NALM6 (cell line): ENCODE measurements around the genes MAFB and CHD6.

DNA sequence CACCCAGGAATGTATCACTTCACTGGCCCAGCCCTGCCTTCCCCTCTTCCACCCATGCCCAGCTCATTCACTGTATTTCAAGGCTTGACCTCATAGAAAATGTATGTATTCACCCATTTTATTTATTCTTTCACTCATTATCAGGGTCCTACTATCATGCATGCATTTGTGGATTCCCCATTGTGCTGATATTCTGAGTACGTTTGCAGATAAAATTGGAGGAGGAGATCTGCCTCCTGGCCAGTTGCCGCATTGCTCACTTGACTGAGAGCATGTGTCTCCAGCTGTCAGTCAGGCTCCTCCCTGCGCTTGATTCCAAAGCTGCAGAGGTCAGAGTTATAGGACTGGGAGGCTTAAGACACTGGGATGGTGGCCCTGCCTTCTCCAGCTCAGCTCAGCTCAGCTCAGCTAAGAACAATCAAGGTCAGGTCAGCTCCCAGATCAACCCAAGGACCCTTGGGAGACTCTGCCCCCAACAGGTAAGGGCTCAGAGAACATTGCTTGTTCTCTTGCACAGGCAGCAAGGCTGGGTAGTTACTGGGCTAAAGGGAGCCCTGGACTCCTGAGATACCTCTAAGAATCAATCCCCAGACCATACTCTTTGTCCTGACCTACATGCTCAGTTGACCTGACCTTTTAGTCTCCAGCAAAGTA lies 104.6 kb downstream of the MAFB start:
- PRO-cap = no peak

DNA sequence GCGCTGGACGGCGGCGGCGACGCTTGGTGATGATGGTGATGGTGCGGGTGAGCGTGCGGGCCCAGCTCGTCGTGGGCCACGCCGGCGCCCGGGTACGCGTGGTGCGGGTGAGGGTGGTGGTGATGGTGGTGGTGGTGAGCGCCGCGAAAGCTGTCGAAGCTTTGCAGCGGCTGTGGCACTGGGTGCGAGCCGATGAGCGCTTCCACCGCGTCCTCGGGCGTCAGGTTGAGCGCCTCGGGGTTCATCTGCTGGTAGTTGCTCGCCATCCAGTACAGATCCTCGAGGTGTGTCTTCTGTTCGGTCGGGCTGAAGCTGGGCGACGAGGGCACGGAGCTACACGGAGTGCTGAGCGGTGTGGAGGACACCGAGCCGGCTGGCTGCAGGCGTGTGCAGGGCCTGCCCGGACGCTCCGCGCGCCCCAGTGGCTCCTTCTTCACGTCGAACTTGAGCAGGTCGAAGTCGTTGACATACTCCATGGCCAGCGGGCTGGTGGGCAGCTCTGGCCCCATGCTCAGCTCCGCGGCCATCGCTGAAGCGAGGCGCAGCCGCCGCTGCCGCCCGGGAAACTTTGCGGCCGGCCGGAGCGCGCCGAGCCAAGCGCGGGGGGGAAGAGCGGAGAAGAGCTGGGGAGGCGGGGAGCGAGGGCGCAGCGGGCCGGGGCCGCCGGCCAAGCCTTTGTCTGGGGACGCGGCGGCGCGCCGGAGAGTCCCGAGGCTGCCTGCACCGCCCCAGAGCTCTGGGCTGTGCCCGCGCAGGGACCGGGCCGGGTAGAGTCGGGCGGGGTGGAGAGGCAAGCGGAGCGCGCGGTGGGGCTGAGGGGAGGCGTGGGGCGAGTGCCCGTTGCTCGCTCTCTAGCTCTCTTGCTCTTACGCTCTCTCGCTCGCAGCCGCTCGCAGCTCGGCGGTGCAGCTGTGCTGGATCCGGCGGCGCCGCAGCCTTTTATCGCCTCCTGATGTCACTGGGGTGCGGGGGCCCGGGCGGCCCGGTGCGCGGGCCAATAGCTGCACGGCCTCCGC lies at the start of gene MAFB:
Gene MAFB, minus strand, starts transcription at position 913 of the 1,016 bp plus-strand sequence.
- PRO-cap = no peak

GRCh38 chr20:40691418-40692302 lies 2.6 kb upstream of the MAFB start:
- PRO-cap = no peak

GRCh38 chr20:40911551-40912234 lies 116.9 kb upstream of the TOP1 start:
- PRO-cap = no peak

- PRO-cap = no peak
These were observed 59.8 kb upstream of the TOP1 start for GRCh38 chr20:40968666-40969440.

- PRO-cap = no peak
These were observed 21.9 kb upstream of the TOP1 start for GRCh38 chr20:41006720-41007166.

DNA sequence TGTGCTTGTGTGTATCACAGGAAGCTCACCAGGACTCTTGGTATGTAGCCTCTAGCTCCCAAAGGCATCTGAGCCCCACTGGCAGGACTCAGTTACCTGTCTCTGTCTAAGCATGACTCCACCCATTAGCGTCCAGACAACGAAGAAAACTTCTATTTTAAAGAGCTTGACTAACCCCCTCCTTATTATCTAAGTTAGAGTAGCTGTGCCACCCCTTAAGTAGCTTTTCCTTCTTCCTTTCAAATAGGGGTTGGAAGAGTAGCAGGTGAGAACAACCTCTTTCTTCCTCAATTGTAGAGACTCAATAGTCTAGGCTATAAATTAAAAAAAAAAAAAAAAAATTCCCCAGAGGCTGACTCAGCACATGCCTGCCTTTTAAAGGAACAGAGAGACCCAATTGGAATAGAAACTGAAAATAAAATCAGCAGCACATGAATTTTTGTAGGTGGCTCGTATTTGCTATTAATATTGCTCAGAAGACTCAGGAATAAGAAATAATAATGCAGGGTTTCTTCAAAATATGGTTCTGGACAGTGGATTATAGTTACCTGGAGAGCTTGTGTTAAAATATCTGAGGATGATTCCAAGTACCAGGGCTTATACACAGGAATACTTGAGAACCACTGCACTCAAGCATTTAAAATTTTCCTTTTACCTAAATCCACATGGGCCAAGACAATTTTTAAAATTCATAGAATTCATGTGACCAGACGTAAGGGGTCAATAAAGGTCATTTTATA lies 19.3 kb downstream of the TOP1 start:
- PRO-cap = no peak

DNA sequence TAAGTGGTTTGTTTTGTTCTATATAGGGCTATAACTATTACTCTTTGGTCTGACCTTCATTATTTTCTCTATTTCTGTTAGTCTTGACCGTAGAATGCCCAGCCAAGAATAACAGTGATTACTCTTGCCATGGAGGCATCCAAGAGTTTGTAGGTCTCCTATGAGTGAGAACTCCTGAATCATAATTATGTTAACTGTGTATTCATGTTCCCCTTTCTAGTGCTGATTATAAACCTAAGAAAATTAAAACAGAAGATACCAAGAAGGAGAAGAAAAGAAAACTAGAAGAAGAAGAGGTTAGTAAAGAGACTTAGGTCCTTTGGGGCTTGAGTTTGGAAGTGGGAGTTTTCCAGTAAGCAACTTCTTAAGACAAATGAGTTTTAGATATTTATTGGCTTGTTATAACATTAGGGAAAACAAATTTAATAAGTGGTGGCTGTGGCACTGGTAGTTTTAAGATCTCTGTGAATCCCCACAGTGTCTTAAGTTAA lies 52.4 kb downstream of the TOP1 start:
- PRO-cap = no peak

DNA sequence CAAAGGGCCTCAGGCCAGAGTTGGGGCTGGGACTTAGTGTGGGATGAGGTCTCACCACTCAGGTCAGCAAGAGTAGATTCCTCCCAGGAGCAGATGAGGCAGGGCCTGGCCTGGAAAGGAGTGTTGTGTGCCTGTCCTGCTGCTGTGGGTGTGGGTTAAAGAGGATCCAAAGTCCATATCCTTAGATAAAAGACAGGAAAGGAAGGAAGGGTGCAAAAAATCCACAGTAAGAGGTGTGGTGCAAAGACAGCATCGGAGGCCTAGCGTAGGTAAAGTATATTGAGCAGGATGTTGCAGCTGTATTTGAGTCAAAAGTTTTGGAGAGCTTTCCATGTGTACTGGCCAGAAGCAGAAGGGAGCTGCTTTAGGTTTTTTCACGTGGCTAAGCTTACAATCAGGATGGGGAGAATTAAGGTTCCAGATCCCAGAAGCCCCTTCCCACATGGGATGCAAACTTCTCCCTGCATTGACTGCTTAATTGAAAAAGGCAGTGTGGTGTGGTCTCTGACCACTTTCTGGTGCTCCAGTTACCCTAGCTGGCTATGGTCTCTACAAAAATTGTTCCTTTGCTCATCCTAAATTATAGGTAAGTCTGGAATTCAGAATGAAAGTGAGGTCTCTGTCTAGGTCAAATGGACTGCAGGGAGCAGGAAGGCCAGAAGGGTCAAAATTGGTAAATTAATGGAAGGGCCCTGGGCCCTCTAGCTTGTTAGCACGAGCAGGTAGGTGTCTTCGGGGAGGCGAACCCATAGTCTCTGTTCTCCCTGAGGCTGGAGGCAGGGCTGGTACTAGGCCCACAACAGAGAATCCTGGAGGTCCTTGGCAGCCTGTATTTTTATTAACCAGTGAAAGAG lies 12.6 kb upstream of the PLCG1 start:
- PRO-cap = no peak

- PRO-cap = no peak
These were observed 13.3 kb downstream of the PLCG1 start for GRCh38 chr20:41150485-41151290.

DNA sequence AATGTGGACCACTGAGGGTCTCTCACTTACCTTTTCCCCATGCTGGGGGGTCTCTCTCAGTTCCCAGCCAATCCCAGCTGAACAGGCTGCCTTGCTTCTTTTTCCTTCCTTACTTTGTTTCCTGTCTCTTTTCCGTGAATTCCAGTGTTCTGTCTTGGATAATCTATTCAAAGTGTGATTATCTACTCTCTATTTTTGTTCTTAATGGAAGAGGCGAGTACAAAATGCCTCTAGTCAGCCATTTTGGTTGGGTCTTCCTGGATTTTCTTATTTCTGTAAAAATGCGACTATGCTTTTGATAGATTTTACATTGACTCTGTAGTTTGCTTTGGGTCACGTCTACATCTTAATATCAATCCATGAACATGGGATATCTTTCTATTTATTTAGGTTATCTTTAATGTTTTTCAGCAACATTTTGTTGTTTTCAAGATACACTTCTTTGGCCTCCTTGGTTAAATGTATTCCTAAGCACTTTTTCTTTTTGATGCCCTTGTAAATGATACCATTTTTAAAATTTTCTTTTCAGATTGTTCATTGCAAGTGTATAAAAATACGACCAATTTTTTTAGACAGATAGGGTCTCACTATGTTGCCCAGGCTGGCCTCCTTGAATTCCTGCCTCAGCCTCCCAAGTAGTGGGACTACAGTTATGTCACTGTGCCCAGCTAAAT lies 55.7 kb downstream of the PLCG1 start:
- PRO-cap = no peak

DNA sequence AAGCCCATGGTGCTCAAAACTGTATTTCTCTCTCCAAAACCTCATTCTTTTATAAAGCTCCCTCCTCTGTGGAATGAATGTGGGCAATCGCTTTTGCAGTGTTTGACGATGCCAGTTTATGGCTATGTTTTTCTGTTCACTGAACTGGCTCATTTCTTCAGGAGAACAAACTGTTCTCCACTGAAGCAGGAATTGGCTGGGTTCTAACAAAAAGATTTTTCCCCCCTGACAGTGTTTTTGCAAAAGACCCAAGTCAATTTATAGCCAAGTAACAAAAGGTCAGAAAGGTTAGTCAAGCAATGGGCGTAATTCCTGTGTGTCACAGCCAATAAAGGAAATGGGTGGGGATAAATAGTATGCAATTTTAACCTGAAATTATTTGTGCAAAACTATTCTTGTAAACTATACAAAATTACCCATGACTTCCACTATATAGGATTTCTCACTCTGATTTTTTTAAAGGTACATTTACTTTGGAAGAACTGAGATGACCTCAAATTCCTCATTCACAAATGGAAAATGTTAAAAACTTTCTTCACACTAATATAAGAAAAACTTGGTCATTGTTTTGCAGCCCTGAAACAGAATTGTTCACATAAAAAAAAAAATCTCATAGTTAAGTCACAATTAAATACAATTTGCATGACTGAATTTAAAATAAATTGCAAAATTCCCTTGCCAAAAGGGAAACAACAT lies 68.7 kb downstream of the ZHX3 start:
- PRO-cap = no peak

DNA sequence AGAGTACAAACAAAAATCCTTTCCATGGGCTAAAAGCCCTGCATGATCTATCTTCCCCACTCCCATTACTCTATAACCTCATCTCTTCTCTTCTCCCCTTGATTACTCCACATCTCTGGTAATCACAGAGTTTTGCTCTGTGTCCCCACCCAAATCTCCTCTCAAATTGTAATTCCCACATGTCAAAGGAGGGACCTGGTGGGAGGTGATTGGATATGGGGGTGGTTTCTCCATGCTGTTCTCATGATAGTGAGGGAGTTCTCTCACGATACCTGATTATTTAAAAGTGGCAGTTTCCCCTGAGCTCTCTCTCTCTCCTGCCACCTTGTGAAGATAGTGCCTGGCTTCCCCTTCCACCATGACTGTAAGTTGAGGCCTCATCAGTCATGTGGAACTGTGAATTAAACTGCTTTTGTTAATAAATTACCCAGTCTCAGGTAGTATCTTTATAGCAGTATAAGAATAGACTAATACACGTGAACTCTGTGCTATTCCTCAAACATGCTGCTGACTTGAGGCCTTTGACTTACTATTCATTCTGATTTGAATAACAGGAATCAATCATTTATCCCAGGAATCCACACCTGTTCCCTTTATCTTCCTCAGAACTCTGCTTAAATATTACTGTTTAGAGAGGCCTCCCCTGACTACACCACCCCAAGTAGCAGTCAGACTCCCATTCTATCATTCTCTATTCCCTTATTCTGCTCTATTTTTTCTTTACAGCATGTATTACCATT lies 30.8 kb downstream of the ZHX3 start:
- PRO-cap = no peak

DNA sequence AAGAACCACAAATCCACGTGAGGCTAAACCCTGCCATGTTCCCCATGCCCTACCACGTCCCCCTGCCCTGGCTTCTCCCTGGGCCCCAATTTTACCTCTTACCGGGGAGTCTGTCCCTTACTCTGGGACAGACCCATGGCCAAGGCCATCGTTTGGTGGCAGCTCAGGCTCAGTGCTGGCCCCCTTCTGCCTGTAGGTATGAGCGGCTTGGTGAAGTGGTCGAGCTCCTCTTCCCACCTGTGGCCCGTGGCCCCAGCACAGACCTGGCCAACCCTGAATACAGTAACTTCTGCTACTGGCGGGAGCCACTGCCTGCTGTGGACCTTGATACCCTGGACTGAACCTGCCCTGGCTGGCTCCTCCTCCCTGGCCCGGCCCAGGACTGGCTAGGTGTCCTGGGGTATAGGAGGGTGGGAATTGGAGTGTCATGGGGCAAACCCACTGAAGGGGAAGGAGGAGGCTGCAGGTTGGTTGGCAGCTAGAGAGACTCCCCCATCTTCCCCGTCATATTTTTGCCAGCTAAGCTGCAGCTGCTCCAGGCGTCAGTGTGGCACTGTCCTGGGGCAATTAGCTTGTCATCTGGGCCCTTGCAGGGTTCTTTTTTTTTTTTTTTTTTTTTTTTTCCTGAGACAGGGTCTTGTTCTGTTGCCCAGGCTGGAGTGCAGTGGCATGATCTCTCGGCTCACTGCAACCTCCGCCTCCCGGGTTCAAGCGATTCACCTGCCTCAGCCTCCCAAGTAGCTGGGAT lies 7.9 kb downstream of the EMILIN3 start:
- PRO-cap = no peak

- PRO-cap = no peak
These were observed 86.9 kb upstream of the EMILIN3 start for GRCh38 chr20:41453213-41454146.

GRCh38 chr20:41617900-41618215 lies 319 bp downstream of the CHD6 start:
- PRO-cap = no peak

DNA sequence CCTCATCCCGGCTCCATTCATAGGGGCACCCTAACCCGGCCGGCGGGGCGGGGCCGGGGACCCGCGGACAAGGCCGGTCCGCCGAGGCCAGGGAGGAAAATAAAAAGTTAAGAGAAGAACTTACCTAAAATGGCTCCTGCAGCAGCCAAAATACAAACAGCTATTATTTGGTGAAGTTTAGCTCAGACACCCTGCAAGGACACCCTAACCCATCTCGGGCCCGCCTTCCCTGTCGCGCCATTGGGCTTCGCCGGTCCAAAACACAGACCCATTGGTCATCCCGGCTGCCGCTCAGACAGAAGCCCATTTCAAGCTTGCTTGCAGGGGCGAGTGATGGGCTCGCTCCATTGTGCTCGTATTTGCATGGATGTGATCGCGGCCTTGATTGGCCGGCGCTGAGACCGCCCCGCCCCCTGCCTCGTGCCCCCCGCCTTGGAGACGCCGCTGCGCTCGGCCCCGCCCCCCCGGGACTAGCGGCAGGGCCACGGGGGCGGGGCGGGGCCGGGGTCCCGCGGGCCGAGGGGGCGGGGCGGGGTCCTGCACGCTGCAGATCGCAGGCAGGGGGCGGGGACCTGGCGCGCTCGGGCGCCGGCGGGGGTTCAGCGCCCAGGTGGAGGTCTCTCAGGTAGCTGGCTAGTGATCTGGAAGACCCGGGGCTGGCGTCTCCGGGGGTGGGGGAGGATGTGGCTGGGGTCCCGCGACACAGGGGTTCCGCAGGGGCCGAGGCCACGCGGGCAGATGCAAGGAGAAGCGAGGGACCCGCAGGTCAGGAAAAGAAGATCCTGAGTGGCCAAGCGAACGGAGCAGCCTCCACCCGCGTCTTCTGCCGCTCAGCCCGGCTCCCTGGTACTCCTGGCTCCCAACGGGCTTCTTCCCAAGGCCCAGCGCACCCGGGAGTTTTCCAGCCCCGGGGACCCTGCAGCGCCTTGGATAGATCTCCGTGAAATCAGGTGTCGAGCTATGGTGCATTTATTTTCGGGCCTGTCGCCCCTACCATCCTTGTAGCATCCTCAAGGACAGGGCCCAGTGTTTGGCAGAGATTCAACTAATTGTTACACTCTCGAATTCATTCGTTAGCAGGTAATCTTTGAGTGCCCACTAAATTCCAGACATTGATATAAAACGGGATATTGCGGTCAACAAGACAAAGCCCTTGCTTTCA lies at the start of gene CHD6:
Gene CHD6, minus strand, starts transcription at position 162 of the 1,162 bp plus-strand sequence.
- PRO-cap = unidirectional peak, minus-strand start at position 231 of the sequence

DNA sequence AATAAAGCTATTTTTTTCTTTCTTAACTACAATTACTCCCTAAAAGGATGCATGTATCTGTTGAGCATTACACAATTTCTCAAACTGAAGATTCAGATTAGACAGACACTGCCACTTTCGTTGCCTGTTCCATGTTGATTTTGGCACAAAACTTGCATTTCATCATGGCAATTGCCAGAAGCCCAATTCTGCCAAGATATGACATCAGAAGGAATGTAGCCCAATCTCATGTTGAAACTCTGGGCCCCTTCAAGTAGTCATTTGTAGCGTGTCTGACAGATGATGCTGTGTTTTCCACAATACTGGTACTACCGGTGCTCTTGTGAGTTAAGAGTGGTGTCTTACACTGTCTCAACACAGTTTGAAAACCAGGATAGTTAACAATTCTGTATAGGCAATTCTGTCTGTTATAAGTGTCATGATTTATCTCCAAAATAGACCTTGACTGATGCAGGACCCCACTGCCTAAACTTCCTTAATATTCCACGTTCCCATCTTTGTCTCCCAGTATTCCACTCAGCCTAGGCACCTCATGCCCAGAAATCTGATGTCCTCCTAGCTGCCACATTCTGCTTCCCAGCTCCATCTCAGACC lies 705.3 kb downstream of the PTPRT start:
- PRO-cap = no peak

- PRO-cap = no peak
These were observed 1.9 kb downstream of the SRSF6 start for GRCh38 chr20:43459553-43459980.

DNA sequence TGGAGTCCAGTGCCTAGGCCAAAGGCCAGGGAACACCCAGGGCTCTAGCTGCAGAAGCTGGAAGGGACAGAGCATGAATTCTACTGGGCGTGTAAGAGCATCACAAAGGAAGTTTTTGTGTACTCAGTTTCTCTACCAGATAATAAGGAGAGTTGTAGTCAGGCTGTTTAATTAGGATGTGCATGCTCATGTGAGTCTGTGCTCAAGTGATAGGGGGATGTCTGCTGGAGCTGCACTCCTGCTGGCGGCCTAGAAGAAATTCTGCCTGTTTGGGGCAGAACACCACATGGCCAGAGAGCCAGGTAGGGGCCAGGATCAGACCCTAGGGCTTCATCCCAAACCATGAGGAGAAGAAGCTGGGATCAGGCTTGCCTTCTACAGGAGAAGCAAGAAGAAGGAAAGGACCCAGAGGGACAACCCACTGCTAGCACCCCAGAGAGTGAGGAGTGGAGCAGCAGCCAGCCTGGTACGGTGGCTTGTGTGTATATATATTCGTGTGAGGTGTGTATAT lies 8.3 kb downstream of the L3MBTL1 start:
- PRO-cap = no peak